Epidermal melanocyte (primary cell): ENCODE measurements around a stretch of chr19.

DNA sequence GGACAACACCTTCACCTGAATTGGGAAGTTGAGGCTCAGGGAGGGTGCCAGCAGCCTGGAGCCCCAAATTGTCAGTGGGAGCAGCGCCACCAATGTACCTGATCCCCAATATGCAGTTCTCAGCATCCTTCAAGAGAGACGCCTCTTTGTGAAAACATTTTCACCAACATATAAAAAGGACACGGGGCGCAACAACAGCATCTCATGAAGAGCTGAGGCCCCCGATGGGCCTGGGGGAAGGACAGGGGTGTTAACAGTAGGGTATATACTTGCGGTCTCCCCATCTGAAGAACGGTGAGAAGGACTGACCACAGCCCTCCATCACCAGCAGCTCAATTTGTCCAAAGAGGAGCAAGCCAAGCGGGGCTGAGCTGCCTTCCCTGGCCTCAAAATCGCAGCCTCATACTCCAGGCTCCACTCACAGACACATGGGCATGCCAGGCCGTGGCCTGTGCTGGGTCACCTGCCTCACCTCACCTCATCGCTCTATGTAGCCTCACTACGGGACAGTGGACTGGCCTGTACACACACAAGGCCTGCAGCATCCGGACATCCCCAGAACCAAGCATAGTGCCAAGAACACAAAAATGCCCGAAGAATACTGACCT is 9.0 kb downstream of the ELL start:
- RRBS, result no CpG with 5 or more reads among the region's 14 CpGs

GRCh38 chr19:18572394-18572625 is 653 bp downstream of the UBA52 start:
- RRBS, result no CpG with 5 or more reads among the region's 11 CpGs

DNA sequence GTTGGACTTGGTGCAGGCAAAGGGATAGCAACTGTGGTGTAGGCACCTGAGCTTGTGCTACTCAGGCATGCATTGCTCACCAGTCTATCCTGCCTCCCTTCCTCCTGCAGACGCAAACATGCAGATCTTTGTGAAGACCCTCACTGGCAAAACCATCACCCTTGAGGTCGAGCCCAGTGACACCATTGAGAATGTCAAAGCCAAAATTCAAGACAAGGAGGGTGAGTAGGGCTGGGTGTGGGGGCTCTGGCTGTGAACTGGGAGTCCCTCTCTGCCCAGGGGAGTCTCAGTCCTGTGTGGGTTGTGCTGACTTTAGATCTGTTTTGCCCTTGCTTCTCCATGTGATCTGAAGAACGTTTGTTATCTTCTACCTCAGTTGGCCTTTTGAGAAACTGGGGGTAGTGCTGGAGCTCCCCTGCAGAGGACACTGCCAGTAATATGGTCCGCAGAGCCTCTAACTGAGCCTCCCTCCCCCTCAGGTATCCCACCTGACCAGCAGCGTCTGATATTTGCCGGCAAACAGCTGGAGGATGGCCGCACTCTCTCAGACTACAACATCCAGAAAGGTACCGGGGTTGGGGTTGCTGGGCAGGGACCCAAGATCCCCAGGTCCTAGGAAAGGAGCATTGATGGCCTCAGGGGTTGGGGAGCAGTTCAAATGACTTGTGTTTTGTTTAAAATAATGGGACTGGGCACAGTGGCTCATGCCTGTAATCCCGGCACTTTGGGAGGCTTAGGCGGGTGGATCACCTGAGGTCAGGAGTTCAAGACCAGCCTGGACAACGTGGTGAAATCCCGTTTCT is 1.7 kb downstream of the UBA52 start:
- RRBS, result no CpG with 5 or more reads among the region's 12 CpGs

DNA sequence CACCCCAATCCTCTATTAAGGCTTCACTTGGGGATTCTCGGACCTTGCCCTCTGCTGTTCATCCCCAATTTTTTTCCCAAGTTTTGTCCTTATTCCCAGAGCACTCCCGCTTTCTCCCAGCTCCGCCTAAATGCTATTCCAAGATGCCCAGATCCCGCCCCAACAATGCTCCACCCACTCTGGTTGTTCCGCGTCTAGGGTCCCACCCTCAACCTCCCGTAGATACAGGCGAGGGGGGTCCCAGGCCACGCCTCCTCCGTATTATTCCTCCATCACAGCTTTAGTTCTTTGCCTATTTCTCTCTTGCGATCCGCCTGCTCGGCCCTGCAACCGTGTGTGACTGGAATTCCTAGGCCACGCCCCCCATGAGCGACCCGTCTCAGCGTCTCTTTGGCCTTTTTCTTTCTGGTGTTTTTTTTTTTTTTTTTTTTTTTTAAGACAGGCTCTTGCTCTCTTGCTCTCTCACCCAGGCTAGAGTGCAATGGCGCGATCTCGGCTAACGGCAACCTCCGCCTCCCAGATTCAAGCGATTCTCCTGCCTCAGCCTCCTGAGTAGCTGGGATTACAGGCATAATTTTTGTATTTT is 1.3 kb downstream of the REX1BD start:
- RRBS, result no CpG with 5 or more reads among the region's 24 CpGs

DNA sequence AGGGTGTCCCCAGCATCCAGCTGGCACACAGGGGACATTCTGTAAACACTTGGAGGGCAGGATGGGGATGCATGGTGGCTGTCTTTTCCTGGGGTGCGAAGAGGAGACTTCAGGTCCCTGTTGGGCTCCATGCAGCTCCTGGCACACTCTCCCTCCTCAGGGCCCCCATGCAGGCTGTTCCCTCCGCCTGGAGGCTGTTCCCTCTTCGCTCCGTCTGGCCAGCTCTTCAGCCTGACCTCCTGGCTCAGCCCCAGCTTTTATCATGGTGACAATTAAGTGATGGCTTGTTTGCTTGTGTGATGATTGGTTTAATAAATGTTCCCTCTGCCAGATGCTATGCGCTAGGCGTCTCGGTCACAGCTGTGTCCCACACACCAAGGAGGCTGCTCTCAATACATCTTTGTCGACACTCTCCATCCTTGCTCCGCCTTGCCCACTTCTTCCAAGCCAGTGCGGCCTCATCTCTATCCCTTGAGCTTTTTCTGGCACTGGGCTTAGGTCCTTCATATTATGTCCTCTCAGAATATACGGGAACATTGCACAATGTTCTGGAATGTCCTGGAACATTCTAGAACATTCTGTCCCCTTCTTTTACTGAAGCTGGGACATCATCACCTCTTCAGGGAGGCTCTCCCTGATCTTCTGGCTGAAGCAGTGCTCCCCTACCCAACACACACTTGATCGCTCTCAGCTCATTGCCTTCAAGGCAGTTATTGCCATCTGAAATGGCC is 7.2 kb upstream of the KLHL26 start:
- RRBS, result no CpG with 5 or more reads among the region's 12 CpGs

DNA sequence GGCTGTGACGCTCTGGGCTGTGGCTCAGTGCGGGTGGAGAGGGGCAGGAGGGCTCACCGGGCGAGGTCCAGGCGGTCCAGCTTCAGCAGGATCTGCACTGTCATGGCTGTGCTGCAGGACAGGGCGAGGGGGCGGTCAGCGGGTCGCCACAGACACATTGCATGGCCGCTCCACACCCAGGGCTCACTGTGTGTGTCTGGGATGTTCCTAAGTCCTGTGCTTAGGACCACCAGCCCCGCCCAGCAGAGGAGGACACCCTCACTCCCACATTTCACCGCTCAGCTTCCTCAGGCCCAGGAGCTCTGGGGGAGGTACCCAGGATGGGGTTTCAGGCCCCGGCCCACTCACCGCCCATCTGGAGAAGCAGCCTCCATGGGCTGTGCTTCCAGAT is 9.6 kb upstream of the CERS1 start:
- RRBS, result 85% methylated on average over 2 of the region's 14 CpGs

DNA sequence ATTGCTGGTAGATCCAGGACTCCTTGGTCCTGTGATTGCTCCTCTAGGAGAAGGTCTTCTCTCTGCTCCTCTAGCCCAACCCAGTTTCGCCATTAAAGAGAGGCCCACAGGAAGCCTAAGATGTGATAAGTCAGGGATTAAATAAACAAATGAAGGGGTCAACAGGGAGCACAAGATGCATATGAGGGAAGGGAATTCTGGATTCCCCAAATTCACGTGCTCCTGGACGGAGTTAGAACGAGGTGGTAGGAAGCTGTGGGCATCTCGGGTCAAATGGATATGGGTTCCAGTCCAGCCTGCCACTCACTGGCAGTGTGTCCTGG is 637 bp downstream of the DDX49 start:
- RRBS, result no CpG with 5 or more reads among the region's 5 CpGs

GRCh38 chr19:18939860-18940689 is 942 bp downstream of the HOMER3 start:
- RRBS, result 4% methylated on average over 26 of the region's 41 CpGs

DNA sequence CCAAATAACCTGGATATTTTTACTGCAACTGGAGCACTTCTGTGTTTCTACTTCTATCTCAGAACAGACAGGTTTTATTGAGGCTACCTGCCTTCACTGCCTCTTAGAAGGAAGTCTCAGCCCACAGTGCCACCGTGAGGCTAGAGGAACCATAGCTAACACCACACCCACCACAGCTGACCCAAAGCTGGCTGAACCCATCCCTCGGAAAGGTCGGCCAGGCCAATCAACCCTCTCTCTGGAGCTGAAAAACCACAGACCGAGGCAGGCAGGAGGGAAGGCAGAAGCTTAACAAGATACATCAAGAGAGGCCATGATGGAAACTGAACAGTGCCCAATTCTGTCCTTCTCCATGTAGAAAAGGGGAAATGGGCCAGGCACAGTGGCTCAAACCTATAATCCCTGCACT is 6.7 kb downstream of the SUGP2 start:
- RRBS, result no CpG with 5 or more reads among the region's 4 CpGs

GRCh38 chr19:19060047-19060437 is 3.8 kb upstream of the SLC25A42 start:
- RRBS, result no CpG with 5 or more reads among the region's 4 CpGs

DNA sequence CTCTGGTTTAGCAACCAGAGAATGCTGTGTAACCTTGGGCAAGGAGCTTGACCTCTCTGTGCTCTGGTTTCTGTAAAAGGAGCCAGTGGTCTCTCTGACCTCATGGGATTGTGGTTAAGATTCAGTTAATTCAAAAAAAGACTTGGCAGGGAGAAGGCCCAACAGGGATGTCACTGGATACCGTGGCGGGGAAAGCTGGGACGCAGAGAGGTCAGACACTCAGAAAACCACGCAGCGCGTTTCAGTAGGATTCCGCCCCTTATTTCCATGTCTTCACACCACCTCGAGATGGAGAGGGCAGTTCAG is 832 bp upstream of the SLC25A42 start:
- RRBS, result no CpG with 5 or more reads among the region's 8 CpGs

DNA sequence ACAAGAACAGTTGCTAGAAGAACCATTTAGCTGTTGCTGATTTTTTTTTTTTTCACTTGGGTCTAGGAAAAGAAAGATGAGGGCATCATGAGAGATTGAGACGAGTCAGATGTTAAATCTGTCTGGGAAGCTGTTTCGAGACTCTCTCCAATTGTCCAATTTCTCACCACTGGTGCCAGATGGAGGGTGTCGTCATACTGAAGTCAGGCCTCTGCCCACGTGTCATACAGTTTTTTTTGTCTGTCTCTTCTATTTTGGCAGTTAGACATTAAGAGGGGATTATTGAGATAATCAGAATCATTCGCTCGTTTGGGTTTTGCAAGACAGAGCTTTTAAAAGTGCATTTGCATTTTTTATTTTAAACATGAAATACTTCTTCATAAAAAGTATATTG is 3.9 kb downstream of the SLC25A42 start:
- RRBS, result no CpG with 5 or more reads among the region's 6 CpGs

GRCh38 chr19:19105013-19106149 is 32.9 kb downstream of the TMEM161A start:
- RRBS, result 10% methylated on average over 6 of the region's 43 CpGs

DNA sequence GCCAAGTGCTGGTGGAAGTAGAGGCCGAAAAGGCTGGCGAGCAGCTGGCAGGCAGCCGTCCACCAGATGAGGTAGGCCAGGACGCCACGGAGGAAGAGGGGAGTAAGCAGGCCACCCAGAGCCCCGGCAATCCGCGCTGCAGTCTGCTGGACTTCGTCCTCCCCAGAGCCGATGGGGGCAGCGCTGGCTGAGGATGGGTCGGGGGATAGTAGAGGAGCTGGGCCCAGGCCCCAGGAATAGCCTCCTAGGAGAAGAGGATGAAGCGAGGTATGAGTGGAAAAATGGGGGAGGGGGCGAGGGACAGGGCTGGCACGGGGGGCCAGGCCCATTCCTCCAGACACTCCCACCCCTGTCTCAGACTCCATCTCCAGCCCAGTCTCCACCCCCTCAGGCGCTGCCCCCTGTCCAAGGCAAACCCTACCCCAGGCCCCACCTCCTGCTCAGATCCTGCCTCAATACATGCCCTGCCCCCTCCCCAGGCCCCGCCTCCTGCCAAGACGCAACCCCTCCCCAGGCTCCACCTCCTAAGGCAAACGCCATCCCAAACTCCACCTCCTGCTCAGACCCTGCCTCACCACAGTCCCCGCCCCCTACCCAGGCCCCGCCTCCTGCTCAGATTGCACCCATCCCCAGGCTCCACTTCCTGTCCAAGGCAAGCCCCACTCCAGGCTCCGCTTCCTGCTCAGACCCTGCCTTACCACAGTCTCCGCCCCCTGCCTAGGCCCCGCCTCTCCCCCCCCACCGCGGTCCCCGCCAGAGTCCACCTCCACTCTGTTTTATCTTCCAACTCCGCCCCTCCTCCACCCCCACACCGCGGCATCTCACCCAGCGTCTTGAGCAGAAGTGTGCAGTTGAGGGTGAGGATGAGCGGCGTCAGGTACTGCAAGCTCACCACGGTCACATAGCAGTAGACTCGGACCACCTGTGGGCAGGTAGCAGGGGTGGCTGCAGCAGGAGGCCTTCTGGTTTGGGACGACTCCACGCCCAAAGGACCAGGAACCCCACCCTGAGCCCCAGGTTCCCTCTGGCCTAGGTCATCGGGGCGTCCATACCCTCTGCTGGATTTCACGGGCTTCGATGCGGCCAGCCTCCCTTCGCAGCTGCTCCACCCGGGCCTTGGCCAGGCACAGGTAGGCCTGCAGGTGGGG is 18.0 kb downstream of the TMEM161A start:
- RRBS, result 58% methylated on average over 1 of the region's 44 CpGs

- RRBS, result no CpG with 5 or more reads among the region's 9 CpGs
These were observed 820 bp downstream of the NR2C2AP start for GRCh38 chr19:19202393-19202795.

DNA sequence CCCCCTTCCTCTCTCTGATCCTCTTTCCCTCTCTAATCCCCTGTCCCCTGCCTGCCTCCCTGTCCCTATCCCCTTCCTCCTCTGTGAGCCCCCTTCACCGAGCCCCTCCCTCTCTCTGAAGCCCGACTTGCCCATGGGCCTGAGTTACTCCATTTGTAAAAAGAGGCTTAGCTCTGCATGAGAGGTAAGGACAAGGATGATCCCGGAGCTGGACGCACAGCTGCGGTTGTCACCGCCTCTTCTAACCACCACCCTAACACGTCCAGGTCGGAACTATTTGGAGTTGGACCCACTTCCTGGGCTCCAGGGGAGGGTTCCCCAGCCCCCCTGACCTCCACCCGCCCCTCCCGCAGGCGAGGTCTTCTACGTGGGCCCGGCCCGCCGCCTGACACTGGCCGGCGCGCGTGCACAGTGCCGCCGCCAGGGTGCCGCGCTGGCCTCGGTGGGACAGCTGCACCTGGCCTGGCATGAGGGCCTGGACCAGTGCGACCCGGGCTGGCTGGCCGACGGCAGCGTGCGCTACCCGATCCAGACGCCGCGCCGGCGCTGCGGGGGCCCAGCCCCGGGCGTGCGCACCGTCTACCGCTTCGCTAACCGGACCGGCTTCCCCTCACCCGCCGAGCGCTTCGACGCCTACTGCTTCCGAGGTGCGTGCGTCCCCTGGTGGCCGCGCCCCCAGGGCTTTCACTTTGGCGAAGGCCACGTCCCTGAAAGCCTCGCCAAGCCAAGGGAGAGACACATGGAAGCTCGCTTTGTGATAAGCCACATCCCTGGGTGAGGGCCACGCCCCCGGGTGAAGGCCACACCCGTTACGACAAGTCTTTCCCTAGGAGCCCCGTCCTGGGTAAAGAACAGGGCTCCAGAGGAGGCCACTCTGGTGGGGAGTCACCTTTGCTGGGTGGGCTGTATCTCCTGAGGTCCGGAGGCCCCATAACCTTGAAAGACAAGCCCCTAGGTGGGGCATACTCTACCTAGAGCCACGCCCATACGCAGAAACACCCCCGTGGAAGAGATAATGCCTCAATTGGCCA is 13.2 kb downstream of the NCAN start:
- RRBS, result 3% methylated on average over 18 of the region's 68 CpGs

DNA sequence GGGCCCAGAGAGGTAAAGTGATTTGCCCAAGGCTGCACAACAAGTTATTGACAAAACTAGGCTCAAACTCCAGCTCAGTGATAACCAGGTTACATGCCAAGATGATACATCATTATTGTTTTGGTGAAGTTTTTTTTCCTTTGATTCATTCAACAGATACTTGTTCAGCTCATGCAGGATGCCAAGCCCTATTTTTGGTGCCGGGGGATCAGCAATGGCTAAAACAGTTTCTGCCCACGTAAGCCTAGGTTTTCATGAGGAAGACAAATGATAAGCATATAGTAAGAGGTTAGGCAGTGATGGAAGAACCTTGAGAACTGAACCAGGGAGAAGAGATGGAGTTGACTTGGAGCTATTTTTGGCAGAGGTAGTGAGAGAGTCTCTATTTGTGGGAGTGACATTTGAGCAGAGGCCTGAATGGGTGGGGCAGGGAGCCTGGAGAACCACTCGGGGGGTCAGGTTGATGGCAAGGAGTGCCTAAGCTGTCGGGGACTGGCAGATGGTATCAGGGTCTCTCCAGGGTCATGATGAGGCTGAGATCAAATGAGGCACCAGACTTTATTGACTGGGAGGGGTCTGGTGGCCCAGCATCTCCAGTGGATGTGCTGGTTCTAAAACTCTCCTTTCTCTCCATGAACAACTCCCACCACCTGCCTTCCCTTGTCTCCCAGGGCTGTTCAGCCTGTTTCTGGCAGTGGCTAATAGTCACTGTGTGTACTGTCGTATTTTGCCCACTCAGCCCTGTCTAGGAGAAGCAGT is 3.4 kb downstream of the MAU2 start:
- RRBS, result no CpG with 5 or more reads among the region's 5 CpGs

DNA sequence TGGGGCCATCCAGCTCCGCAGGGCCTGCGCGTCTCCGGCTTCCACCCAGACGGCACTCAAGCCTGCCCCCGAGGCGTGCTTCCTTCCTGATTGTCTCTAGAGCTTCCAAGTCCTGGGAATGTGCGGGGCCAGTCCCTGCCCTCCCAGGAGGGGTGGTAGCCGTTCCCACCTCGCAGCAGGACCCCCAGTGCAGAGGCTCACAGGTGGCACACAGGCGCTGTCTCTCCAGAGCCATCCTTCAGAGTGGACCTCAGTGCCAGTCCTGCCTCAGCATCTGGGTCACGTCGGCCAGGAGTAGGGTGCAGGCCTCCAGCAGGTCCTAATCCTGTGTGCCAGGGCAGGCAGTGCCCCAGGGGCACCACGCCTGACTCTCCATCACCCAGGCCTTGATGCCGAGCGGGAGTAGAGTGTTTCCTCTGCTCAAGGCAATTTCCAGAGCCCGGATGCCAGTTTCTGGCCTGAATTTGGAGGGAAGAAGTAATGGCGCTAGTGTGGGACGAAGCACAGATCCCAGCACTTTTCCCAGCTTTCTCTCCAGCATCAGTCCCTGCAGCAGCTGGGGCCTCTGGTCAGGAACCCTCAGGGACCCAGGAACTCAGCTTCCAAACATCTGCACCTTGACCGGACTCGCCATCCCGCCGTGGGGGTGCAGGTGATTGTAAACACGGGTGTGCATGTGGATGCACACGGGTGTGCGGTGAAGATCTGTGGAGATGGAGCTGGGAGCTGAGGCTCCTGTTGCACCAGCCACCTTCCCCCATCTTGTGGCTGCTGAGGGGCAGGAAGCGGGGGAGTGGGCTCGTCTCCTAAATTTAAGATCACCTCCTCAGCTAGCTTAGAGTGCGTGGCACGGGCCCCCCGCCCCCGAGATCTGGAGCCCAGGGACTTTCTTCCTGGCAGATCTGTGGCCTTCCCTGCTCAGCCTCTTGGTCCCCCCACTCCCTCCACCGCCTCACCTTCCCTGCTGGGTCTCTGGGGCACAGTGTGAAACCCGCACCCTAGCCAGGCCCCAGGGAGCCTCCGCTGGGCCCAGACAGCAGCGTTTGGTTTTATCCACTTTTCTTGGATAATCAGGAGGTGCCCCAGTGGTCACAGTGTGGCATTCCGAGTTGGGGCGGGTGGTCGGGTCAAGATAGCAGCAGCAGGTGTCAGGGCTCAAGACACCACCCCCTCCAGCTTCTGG is 35.6 kb downstream of the MAU2 start:
- RRBS, result no CpG with 5 or more reads among the region's 39 CpGs

- RRBS, result no CpG with 5 or more reads among the region's 17 CpGs
These were observed 40.5 kb downstream of the MAU2 start for GRCh38 chr19:19360943-19361703.

DNA sequence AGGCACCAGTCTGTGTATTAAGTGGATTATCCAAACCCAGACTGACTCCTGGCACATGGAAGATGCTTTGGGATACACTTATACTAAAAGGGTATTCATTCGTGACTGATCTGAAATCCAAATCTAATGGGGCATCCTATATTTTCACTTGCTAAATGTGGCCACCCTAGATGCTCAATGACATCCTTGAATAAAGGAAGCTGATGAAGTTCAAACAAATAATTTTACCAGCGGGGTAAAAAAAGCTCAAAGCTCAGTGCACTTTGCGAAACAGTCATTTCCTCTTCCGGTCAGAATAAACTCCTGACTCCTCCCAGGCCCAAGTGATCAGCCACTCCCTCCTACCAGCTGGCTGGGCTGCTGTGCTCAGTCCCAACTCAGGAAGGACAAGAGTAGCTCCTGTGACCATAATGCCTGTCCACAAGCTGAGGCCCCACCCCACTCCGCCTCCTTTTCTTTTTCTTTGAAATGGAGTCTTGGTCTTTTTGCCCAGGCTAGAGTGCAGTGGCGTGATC is 32.5 kb upstream of the GATAD2A start:
- RRBS, result no CpG with 5 or more reads among the region's 6 CpGs